Vagina (tissue), 1 donor: Measurements from ENCODE around the genes OR51D1, OR51F2, OR51S1, OR51L1 and OR51V1.

DNA sequence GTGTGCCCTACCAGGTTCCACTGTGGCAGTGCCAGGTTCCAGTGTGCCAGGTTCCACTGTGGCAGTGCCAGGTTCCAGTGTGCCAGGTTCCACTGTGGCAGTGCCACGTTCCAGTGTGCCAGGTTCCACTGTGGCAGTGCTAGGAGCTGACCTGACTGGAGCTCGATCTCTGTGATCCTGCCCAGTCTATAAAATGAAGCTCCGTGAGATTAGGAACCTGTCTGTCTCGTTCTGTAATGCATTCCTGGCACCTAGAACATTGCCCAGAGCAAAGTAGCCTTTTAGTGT lies 36.1 kb downstream of the ART5 start:
- PRO-cap = no peak
- RAMPAGE, long total RNA = no peak

- PRO-cap = no peak
- RAMPAGE, long total RNA = no peak
Observed at GRCh38 chr11:3626145-3626656, 15.6 kb downstream of the ART5 start.

DNA sequence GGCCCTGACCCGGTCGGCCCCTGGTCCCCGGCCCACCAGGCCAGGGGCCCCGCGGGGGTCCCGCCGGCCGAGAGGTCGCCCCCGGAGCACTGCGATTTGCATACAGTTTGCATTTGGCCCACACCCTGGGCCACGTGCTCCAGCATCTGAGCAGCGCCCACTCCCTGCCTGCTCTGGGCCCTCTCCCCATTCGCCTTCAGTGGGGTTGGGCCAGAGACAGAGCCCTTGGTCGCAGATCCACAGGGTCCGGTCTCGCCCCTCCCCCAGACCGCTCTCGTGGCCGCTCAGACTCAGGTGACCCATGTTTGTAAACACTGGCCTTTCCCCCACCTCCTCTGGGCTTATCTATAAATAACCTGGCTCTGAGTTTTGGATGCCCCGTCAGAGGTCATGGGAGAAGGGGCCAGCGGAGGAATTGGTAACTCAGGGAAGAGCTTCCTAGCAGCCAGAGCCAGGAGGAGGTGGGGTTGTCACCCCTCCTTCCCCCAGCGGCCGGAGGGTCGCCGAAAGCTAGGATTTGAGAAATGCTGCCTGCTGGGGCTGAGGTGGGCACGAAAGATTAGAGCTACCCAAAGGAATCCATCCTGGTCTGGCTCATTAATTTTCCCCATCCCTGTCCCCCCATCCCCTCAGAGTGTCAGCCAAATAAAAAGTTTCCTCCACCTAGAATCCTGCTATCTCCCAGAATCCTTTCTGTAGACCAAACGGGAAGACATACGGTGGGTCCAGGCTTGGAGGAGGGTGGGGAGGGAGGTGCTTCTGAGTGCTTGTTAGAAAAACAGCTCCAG lies 881 bp upstream of the ART5 start:
- PRO-cap = no peak
- RAMPAGE, long total RNA = no peak

DNA sequence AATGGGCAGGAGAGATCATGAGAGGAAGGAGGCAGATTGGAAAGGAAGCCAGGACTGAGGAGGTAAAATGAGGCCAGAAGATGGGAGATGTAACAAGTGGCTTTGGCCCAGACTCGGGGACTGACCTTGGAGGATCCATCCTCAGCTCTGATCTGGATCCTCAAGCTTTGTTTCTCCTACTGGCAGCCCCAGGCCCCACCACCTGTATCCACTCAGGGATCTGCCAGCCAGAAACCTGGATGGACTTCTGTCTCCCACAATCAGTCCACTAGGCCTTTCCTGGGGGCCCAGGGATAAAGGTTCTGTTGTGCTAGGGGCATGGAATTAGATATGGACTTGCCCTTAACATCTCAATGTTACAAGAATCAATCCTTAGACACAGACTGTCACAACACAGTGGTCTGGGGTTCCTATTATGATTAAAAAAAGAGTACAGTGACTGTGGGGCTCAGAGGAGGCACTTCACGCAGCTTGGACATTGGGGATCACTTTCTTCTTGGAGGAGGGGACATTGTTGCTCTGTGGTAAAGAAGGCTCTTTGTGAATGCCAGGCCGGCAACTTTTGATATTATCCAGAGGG lies 10.1 kb downstream of the PGAP2 start:
- PRO-cap = no peak
- RAMPAGE, long total RNA = start-site peak on the plus strand centred at position 338 of the sequence, 113 bp wide, 6 reads

DNA sequence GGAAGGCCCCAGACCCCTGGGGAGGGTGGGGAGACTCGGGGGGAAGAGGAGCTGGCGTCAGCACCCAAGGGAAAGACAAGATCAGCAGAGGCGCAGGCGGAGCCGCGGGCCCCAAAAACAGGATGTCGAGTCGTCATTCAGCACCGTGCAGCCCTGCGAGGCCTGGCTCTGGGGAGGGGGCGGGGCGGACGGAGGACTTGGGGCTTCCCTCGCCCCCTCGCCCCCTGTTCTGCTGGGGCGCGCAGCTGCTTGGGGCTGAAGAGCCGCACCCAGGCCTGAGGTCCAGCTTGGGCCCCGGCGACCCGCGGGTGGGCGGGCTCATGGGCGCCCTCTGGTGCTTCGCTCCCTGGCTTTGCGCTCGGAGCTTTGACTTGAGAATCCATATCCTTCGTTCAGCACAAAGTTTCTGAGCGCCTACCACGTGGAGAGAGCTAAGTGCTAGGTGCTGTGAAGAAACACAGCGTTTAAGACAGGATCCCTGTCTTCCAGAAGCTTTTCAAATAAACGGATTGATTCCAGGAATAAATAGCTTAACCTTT lies 716 bp upstream of the RHOG start:
- PRO-cap = bidirectional peak, plus-strand start at position 49 of the sequence, minus-strand start at position 127 of the sequence; unidirectional peak, minus-strand start at position 306 of the sequence; unidirectional peak, minus-strand start at position 354 of the sequence
- RAMPAGE, long total RNA = no peak

DNA sequence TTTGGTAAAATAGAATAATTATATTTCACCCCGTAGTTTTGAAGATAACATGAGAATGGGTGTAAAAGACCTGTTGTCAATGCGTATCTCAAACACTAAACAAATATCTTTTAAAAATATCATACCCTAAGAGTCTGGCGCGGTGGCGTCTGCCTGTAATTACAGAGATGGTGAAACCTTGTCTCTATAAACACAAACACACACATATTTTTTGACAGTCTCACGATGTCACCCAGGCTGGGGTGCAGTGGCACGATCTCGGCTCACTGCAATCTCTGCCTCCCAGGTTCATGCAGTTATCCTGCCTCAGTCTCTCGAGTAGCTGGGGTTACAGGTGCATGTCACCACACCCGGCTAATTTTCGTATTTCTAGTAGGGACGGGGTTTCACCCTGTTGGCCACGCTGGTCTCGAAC lies 1.2 kb upstream of the RHOG start:
- PRO-cap = no peak
- RAMPAGE, long total RNA = no peak

- PRO-cap = no peak
- RAMPAGE, long total RNA = no peak
Observed at GRCh38 chr11:3865618-3866251, 10.3 kb downstream of the STIM1 start.

GRCh38 chr11:3866252-3866634 lies 10.8 kb downstream of the STIM1 start:
- PRO-cap = no peak
- RAMPAGE, long total RNA = no peak

DNA sequence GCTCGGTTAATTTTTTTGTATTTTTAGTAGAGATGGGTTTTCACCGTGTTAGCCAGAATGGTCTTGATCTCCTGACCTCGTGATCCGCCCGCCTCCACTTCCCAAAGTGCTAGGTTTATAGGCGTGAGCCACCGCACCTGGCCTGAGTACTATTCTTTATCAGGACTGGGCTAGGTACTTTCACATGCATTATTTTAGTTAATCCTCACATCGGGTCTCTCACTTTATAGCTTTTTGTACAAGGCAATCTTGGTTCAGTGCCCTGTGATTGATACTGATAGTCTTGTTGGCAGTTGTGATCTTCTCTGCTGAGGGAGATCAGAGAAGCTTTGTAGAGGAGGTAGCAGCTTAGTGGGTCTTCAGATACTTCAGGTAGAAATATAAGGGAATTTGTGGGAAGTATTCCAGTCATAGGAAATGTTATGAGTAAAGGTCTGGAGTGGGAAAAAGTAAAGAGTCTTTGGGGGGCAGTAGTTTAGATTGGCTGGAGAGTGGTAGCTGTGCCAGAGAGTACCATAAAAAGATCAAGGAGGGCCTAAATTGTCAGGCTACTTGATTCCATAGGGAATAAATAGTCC lies 13.8 kb downstream of the STIM1 start:
- PRO-cap = no peak
- RAMPAGE, long total RNA = start-site peak on the plus strand centred at position 283 of the sequence, 62 bp wide, 28 reads

- PRO-cap = bidirectional peak, plus-strand start at chr11:3940016, minus-strand start at chr11:3939935
- RAMPAGE, long total RNA = start-site peak on the plus strand at chr11:3940020-3940203, 27 reads; start-site peak on the plus strand at chr11:3940563-3940633, 28 reads
Observed at GRCh38 chr11:3939814-3940715, 84.6 kb downstream of the STIM1 start.

GRCh38 chr11:3942674-3943578 lies 87.5 kb downstream of the STIM1 start:
- PRO-cap = no peak
- RAMPAGE, long total RNA = no peak

GRCh38 chr11:3949155-3949566 lies 93.7 kb downstream of the STIM1 start:
- PRO-cap = no peak
- RAMPAGE, long total RNA = no peak

- PRO-cap = no peak
- RAMPAGE, long total RNA = no peak
Observed at GRCh38 chr11:4637105-4637619, at the start of gene OR51D1. Gene OR51D1, plus strand, starts transcription at chr11:4637477.

- PRO-cap = unidirectional peak, plus-strand start at chr11:4643268
- RAMPAGE, long total RNA = no peak
Observed at GRCh38 chr11:4642729-4643537, 849 bp upstream of the OR51E1 start.

- PRO-cap = no peak
- RAMPAGE, long total RNA = no peak
Observed at GRCh38 chr11:4821118-4821407, at the start of gene OR51F2. Gene OR51F2, plus strand, starts transcription at chr11:4821321.

DNA sequence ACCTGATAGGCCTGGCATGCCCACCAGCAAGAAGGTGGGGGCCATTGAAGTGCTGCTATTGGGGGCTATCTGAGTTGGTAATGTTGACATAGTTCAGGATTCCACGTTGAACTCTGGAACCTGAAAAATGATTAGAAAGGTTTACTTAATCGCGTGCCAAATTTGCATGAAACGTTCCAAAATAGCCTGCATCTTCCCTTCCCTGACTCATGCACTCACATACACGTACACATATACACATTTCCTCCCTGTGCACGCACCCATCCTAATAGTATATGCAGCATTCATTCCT lies at the start of gene OR51S1:
Gene OR51S1, minus strand, starts transcription at position 90 of the 292 bp plus-strand sequence.
- PRO-cap = no peak
- RAMPAGE, long total RNA = no peak

DNA sequence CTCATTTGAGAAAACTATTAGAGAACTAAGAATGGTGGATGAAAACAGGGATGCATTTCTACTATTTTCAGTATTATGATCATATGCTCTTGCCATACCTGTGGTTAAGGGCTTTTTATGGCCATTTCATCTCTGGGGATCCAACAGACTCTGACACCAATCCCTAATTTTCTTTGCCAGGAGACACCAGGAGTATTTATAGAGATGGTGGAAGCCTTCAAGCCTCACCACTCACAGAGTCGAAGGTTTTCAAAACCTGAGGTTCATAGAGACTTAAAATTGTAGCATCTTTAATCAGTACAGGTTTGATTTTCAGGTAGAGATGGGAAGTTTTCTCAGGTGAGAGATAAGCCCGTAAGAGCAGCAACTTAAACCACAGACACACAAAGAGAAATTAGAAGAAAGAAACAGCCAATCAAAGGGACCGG lies at the start of gene OR51L1:
Gene OR51L1, plus strand, starts transcription at position 239 of the 428 bp plus-strand sequence.
- PRO-cap = no peak
- RAMPAGE, long total RNA = no peak

DNA sequence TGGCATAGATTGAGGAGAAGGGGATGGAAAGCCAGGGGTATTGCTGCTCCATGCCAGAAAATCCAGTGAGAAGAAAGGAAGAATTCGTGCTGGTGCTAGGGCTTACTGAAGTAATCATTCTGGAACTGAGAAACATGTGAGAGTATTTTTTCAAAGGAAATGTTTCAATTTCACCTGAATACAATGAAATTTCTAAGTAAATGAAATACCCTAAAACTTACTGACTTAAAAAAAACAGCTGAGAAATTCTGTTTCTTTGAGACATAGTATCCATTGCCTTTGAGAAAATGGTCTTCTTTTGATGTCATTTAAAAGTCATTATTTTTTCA lies at the start of gene OR51V1:
Gene OR51V1, minus strand, starts transcription at position 118 of the 329 bp plus-strand sequence.
- PRO-cap = no peak
- RAMPAGE, long total RNA = no peak

DNA sequence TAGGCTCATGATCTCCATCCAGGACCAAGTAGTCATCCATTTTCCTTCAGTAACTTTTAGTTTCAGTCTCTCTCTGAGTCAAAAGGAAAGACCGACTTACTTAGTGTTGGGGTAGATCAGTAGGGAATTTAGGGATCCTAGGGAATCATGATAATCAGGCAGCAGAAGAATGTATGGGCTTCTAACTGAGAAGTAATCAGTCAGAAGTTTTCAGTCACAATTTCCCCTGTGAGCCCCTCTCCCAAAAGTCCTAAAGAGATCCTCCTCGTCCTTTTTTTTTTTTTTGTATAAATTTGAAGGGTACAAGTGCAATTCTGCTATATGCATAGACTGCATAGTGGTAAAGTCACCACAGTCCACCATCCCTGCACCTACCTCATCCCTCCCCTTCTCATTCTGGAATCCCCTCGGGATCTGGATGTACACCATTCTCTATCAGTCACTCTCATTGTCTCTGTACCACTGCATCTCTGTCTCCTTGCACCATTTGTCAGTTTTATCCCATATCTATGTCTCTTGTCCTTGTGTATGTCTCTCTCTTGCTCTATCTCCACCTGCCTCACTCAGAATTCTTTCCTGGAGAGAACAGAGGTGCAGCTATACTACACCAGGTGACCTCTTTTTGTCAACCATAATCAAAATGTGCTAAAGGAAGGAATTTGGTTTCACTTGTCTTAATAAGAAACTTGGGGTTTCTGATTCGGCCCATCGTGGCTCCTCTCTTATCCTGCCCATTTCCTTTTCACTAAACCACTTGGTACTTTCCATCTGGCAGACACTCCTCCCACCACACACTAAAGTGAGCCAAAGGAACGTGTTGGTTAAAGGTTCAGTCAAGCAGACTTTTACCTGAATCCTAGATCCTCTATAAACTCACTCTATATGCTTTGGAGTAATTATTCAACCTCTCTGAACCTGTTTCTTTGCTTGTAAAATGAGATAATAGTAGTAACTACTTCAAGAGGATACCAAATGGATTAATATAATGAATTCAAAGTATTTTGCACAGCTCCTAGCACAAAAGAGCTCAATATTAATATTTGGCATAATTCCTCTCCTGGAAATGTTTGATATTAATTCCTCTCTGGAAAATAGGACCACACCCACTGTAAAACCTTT lies 2.1 kb upstream of the C11orf42 start:
- PRO-cap = no peak
- RAMPAGE, long total RNA = no peak

GRCh38 chr11:6477991-6478447 lies 3.1 kb downstream of the ARFIP2 start:
- PRO-cap = no peak
- RAMPAGE, long total RNA = no peak